ENCODE measurements around a stretch of chr6.

- PRO-cap: no peak
These were observed 159.6 kb downstream of the ARID1B start for GRCh38 chr6:156936725-156937293.

DNA sequence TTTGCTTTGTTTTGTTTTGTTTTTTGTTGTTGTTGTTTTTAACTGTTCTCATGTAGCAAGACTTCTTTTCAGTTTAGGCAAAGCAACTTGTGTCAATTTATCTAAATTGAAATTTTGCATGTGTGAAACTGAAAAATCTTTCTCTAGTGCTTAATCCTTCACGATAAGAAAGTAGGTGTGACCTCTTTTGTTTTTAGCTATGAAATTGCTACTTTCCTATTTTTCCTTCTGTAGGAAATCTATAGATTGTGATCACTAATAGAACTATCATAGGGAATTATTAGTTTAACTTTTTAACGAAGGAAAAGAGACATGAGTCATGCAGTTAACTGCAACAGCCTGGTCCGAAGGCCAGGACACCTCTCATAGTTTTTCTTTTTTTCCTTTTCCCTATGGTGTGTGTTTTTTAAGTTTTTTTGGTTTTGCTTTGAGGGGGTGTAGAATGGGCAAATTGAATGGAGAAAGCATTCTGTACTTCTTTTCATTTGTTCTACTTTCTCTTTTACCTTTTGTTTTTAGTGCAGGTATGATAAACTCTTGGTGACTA, 233.5 kb downstream of the ARID1B start:
- PRO-cap: no peak

DNA sequence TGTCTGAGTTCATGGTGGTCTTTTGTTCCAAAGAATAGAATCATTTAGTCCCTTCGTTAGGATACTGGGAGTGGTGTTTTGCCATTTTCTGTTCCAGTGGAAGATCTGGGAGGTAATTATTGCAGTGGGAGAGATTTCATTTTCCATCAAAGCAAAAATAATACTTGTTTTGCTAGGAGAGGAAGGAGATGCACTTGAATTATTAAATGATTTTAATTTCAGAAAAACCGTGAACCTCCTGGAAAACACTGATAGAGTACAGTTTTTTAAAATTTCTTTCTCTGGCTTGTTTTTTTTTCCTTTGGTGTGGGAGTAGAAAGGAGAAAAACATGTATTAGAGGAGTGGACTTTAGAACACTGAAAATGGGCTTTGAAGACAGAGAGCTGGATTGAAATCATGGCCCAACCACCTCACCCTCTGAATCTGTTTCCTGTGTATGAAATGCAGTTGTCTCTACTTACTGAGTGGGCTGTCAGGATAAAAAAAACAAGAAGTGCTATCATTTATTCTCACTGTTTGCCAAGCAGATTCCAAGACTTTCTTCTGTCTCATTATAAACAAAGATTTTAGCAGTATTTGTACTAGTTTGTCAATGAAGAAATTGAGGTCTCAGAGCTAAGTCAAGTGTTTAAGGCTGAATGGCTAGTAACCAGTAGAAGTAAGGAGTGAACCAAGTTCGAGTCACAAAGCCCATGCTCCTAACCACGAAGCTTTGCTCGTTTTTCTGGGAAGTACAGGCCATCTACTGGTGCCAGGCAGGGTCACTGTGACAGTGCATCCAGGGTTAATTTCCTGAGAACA, 256.5 kb downstream of the TMEM242 start:
- PRO-cap: no peak

DNA sequence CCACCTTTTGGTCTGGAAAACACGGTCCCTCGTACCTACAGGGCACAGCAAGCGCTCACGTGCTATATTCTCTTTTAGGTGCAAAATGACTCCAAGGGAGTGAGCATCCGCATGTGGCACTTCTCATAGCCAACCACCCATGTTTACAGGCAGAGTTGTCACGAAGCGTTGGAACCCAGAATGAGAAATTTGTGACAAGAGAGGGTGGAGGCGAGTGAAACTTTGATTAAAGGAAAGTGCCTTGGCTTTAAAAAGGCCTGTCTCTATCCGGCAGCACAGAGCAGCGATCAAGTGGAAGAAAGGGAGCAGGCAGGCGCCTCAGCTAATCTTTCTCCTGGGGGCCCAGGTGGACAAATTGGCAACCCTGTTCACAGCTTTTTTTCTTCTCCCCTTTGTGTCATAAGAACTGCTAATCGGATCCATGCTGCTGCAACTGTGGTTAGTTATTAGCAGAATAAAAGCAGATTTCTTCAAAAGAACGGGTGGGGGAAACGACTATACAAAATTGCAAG, 225.8 kb downstream of the TMEM242 start:
- PRO-cap: no peak

- PRO-cap: no peak
These were observed 203.0 kb downstream of the TMEM242 start for GRCh38 chr6:157120283-157120697.

GRCh38 chr6:157213165-157213681, 110.1 kb downstream of the TMEM242 start:
- PRO-cap: no peak

GRCh38 chr6:157253738-157254344, 69.5 kb downstream of the TMEM242 start:
- PRO-cap: no peak

- PRO-cap: no peak
These were observed 154.3 kb downstream of the ZDHHC14 start for GRCh38 chr6:157535052-157536006.

GRCh38 chr6:157823546-157824474, 764 bp downstream of the SNX9 start:
- PRO-cap: bidirectional peak, plus-strand start at chr6:157824239, minus-strand start at chr6:157824110

DNA sequence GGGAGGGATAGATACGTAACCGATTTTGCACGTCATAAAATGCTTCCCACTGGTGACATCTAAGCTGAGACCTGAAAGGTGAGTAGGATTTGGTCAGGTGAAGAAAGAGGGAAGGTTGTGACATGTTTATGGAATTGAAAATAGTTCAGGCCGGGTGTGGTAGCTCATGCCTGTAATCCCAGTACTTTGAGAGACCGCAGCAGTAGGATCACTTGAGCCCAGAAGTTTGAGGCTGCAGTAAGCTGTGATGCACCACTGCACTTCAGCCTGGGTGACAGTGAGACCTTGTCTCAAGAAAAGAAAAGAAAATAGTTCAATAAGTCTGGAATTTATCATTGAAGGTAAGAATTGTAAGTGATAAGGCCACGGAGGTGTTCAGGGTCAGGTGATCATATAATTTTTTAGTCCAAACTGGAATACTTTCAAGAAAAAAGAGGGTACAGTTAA, 25.8 kb downstream of the SNX9 start:
- PRO-cap: no peak

DNA sequence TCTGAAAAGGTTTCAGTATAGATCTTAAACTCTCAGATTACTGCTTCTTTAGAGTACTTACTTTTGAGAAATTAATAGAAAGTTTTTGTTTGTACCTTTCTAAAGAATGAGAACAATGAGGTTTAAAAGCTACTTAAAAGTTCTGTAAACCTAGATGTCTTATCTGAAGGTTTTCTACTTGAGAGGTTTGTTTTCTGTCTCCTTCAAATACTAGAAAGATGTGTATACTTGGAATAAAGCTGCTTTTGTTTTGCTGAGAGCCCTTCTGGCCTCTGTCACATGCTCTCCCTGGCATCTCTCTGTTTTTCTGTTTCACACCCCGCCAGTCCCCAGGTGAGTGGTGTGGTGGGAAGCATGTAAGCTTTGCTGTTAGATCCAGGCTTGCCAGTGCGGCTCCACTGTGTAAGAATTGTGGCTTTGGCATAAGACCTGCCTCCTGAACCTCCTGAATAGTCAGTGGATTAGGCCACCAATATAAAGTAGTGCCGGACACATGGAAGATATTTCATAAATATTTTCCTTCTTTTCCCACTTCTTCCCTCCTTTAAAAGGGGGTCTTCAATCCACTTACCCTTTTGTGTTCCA, 56.8 kb downstream of the SNX9 start:
- PRO-cap: no peak

GRCh38 chr6:157885093-157886029, 62.3 kb downstream of the SNX9 start:
- PRO-cap: no peak

GRCh38 chr6:157935479-157936249, 46.0 kb upstream of the SYNJ2 start:
- PRO-cap: no peak

- PRO-cap: no peak
These were observed 765 bp upstream of the SYNJ2 start for GRCh38 chr6:157980886-157981310.

- PRO-cap: no peak
These were observed 49.6 kb downstream of the SYNJ2 start for GRCh38 chr6:158030788-158032110.

DNA sequence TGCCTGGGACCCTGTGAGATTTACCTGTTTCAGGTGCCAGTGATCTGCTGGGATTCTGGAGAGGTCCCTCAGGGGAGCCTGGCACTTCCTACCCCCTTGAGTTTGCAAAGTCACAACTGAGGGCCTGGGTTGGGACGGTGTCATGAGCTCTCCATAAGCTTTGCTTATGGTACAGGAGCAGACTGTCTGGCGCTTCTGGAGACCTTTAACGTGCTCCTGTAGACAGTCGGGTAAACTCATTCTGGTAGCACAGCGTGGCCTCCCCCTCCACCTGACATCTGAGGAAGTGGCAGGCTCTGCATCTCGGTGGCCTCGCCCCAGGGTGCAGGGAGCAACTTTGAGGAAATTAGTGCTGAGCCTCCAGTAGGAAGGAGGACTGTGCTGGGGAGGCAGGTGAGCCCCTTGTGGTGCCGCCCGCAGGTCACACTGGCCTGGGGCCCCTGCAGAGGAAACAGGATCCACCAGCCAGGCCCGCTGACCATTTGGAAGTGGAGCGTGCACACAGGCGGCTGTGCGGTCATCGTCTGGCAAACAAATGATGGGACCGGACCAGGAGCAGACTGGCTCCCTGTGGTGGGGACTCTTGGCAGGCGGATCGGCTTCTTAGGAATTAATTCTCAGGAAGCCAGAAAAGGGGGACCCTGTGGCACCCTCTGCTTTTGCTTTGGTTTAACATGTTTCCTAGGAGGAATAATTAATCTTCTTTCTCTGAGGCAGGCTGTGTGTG, 57.9 kb downstream of the SYNJ2 start:
- PRO-cap: no peak

GRCh38 chr6:158056959-158058148, 75.7 kb downstream of the SYNJ2 start:
- PRO-cap: no peak

- PRO-cap: no peak
These were observed 85.9 kb downstream of the SYNJ2 start for GRCh38 chr6:158067263-158068210.

DNA sequence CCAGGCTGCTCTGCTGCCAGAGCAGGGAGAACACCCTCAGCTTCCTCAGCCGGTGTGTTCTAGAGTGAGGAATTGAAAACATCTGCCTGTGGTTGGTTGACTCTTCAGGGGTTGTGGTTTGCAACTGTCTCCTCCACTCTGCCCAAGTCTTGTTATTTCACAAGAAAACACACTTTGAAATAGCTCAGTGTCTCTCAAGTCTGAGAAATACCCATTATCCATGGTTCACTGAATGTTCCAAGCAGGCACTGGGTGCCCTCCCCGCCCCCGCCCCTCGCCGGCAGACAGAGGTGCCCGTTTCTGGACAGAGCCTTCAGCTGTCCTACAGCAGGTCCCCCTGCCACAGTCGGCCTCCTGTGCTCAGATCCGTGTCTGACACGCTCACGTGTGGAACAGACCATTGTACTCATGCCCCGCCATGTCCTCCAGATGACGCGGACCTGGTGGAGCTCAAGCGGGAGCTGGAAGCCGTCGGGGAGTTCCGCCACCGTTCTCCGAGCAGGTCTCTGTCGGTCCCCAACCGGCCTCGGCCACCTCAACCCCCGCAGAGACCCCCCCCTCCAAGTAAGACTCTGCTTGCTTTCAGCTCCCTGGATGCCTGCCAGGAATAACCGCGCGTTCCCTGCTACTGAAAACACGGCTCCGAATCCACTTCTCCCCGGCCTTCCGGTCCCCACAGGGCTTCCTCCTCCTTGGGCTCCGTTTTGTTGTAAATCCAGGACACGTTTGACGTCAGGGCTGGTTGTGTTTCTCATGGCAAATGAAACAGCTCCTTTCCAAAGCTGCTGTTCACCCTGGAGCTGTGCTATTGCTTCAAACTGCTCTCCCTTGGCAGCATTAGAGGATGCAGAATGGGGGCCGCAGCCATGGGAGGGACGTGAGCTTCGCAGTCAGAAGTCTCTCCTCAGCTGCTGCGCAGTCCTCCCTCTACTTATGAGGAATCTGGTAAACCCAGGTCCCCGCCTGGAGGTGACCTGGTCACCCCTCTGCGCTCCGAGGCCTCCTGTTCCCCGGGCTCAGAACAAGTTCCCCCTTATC, 81.3 kb downstream of the SERAC1 start:
- PRO-cap: no peak

GRCh38 chr6:158536892-158537638, 22.8 kb upstream of the TMEM181 start:
- PRO-cap: no peak

Data from left lobe of liver (tissue), 1 donor.